Neural progenitor cell (in vitro differentiated cells): ENCODE measurements around a stretch of chr17.

GRCh38 chr17:80210324-80211648 lies 9.3 kb downstream of the SGSH start:
- RAMPAGE, long total RNA = no peak

- RAMPAGE, long total RNA = no peak
Measured at GRCh38 chr17:80477008-80477431, 613 bp upstream of the NPTX1 start.

- RAMPAGE, long total RNA = no peak
Measured at GRCh38 chr17:80498130-80498801, 21.9 kb upstream of the NPTX1 start.

GRCh38 chr17:80664865-80665517 lies 120.4 kb downstream of the RPTOR start:
- RAMPAGE, long total RNA = no peak

- RAMPAGE, long total RNA = no peak
Measured at GRCh38 chr17:80724733-80725274, 180.2 kb downstream of the RPTOR start.

- RAMPAGE, long total RNA = no peak
Measured at GRCh38 chr17:80822862-80823530, 168.6 kb upstream of the CHMP6 start.

- RAMPAGE, long total RNA = no peak
Measured at GRCh38 chr17:80859096-80859706, 132.4 kb upstream of the CHMP6 start.

DNA sequence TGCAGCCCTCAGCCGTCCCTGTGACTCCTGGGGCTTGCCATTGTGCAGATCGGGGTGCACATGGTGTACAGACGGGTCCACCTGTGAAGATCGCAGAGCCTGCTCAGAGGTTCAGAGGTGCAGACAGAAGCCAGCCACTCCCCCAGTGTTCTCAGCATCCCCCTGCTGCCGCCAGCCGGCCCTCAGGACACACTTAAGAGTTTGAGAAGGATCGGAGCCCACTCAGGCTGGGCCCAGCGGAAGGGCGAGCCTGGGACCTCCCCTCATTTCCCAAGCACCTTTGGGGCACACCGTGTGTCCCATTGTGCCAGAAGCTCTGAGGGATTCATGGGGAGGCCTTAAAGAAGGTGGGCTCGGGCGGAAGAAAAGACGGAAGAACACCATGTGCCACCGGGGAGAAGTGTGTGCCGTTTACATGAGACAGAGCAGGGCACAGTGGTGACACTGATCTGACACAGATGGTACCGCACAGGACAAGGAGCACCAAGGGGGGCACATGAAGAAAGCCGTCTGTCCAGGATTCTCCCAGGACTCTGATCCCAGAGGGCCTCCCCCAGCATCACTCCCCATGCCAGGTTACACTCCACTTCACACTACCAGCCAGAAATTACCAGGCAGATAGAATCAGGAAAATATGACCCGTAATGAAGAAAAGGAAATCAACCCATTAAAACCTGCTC lies 128.8 kb upstream of the CHMP6 start:
- RAMPAGE, long total RNA = no peak

DNA sequence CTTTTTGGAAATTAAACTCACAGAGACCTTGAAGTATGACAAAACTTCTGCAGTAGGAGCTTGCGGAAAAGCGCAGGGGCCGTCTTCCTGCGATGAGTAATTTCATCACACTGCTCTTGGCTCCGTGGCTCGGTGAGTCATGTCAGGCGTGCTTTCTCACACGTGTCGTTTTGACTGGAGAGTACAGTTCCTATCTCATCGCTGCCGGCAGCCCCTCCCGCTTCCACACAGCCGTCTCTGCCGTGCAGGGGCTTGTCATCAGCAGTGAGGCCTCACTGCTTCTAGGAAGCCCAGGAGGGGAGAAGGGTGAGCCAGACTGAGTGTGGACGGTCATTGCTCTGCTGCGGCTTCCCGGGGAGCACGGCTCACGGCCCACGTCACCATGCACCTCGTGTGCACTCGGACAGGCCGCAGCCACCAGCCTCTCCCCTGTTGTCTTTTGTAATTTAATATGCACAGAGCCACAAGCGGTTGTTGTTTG lies 99.5 kb upstream of the CHMP6 start:
- RAMPAGE, long total RNA = no peak

- RAMPAGE, long total RNA = no peak
Measured at GRCh38 chr17:80892541-80893358, 98.9 kb upstream of the CHMP6 start.

DNA sequence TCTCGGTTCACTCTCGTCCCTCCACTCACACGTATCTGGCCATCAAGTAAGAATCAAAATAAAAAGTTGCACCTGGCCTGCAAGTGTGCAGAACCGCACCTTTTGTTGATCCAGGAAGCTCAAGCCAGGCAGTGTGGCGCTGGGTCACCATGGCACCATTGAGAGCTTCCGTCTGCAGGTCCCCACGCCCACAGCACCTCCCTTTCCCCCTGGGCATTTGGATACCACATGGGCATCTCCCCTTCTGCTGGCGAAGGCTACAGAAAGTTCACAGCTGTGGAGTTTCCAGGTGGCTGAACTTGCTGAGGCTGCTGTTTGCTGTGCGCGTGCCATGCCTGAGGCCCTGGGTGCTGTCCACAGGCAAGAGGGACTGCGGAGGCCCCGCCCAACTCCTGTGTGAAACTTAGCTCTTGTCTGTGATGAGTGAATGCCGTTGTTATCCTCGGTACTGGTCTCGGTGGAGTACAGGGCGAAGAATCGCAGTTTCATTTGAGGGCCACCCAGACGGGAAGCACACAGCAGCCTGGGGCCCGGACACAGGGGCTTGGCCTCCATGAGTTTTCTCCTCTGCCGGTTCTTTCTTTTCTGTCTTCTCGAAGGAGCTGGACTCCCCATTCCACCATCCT lies 90.8 kb upstream of the CHMP6 start:
- RAMPAGE, long total RNA = no peak

DNA sequence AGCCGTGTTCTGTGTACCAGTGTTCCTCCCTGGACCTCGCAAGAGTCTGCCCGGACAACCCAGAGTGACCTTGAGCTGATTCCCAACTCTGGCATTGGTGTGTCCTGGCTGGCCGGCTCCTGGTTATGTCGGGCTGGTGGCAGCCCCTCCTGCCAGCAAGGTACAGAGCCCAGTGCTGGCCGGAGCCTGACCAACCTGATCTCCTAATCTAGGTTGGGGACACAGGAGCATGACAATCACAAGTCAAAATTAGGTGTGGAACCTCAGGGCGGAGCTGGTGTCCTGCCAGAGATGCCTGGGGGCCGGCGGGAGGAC lies 9.6 kb downstream of the CHMP6 start:
- RAMPAGE, long total RNA = no peak

DNA sequence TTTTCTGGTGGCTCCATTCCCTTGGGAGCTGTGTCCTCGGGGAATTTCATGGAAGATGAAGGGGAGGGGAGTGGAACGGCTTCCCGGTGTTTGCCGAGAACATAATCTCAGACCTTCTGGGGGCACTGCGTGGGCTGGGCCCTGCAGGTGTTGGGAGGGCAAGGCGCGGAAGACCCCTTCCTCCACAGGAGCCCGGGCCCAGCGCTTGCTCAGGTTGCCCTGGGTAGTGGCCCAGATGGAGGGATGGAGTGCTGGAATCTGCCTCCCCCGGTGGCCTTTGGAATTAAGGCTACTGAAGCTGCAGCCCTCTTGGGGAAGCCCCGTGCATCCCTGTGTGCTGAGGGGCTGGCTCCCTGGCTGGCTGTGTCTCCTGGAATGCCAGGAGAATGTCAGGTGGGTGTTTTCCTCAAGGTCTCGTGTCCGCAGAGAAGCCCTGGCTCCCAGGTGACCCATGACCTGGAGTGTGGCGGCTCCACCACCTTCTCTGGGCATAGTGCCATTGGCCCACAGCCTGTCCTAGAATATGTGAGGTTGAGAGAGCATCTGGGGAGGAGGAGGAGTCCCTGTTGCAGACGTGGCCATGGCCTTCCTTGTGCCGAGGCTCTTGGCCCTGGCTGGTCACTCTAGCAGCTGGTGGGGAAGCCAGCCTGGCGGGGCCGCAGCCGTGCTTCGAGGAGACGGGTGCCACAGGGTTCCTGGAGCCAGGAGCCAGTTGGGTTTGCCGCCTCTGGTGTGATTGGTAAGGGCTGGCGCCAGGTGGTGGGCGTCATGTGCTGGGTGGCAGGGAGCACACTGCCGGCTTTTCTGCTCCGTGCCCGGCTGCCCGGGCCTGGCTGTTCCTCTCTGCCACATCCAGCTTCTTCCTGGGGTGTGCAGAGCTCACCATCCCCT lies 3.2 kb downstream of the BAIAP2 start:
- RAMPAGE, long total RNA = no peak

DNA sequence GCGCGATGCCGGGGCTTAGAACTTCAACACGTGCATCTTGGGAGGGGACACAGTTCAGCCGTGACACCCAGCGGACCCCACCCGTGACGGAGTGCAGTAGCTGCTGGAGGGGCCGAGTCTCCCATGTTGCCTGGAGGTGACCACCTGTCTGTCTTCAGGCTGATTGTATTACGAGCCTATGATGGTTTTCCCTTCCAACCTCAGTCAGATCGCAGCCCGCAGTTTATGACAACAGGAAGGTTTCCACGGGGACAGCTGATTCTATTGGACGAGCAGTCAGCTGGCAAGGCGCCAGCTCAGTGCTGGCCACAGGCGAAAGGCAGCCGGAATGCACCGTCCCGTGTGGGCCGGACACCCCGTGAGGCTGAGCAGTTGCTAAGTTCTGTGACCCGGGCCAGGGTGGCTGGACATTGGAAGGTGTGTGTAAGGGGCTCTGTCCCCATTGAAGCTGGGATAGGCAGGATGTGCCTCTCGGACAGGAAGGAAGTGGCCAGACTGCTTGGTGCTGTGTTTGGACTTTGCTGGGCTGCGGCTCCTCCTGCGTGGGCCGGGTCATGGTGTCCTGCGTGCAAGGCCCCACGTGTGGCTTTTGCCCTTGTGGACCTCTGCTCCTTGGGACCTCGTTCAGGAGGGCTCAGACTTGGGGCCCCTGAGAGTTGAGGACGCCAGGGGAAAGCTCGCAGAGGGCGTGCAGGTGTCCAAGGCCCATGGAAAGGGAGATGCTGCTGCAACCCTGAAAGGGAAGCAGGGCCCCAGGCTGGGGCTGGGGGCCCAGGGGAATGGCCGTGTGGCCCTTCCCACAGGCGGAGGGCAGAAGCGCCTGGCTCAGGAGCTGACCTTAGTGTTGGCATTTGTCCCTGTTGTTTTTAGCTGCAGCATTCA lies 9.8 kb downstream of the BAIAP2 start:
- RAMPAGE, long total RNA = no peak

GRCh38 chr17:81051080-81051619 lies 16.2 kb downstream of the BAIAP2 start:
- RAMPAGE, long total RNA = no peak

DNA sequence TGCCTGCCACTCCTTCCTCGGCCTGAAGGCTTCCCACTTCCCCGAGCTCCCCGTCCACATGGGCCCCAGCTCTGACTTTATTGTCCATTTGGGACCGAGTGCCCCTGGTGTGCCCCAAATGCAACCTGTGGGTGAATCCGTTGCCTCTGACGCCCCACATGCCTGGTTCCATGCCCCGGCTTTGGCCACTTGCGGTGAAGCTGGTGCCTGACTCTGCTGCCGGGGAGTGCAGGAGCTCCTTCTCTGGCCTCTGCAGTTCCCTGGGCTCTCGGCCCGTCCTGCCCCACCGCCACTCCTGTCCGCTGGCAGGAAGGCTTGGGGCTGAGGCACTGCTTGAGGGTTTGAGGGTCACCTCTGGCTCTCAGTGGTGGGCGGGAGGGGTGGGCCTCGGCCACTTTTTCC lies 50.8 kb downstream of the BAIAP2 start:
- RAMPAGE, long total RNA = no peak

- RAMPAGE, long total RNA = no peak
Measured at GRCh38 chr17:81090721-81091372, 55.9 kb downstream of the BAIAP2 start.

GRCh38 chr17:81128784-81129566 lies 36.3 kb upstream of the PVALEF start:
- RAMPAGE, long total RNA = no peak

DNA sequence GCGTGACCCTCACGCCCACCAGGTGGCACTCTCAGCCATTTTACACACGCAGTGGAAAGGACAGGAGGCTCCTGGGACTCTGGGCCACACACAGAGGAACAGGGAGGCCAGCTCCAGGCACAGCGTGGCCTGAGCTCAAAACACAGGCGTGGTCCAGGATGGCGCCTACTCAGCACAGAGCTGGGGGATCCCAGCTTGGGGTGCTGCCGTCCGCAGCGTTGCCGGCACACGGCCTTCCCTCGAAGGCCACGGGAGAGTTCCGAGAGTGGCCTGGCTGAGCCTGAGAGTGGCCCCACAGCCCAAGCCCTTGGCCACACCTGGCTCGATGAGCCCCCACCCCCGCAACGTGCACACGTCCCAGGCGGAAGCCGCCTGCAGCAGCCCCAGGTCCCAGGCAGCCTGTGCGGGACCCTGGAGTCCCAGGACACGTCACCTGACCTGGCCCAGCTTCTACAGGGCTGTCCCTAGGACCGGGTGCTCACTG lies 22.4 kb upstream of the PVALEF start:
- RAMPAGE, long total RNA = no peak

DNA sequence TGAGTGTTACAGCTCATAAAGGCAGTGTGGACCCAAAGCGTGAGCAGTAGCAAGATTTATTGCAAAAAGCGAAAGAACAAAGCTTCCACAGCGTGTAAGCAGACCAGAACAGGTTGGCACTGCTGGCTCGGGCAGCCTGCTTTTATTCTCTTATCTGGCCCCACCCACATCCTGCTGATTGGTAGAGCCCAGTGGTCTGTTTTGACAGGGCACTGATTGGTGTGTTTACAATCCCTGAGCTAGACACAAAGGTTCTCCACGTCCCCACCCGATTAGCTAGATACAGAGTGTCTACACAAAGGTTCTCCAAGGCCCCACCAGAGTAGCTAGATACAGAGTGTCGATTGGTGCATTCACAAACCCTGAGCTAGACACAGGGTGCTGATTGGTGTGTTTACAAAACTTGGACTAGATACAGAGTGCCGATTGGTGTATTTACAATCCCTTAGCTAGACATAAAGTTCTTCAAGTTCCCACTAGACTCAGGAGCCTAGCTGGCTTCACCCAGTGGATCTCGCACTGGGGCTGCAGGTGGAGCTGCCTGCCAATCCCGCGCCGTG lies 43.7 kb upstream of the BAHCC1 start:
- RAMPAGE, long total RNA = no peak